Camera-type eye (tissue), 1 donor: ENCODE measurements around a stretch of chr10.

DNA sequence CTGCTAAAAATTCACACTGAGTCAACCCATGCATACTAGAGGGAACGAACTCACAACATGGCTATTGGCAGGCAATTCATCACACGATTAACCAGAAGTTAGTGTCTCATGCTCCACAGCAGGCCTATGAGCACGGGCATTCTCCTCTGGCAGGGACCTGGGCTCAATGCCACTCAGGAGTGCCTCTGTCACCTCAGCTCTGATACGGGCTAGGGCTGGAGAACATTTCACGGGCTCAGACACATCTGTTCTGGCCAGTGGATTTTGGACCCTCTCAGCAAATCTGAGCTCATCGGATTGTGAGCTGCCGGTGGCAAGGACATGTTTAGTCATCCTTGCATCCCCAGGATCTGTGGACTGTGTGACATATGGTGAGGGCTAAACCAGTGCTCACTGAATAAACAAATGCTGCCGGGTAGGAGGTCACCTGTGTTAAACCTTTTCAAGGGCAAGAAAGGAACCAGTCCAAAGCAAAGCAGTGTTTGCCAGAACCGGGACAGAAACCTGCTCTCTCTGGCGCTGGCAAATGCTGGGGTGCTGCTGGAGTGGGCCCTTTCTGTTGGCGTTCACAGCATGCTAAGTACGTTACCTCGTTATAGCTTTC, 40.1 kb downstream of the POLR3A start:
- RAMPAGE, long total RNA = no peak

DNA sequence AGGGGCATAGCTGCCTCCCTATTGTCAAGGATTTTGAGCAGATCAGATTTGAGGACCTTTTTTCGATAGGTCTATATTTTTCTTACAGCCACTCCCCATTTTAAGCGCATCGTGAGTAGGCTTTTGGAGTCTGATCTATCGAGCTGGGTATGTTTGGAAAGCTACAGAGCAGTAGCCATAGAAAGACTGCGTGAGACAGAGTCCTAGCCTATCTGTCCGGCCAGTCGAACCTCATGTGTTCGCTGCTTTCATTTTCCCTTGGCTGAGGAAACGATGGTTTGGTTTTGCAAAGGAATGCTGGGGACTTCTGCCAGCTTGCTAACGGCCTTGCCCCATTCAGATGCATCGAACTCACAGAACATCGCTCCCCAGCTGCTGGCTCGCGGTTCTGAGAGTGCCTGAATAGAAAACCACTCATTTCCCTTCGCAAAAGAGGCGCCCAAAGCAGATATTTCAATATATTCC, 214.9 kb downstream of the RPS24 start:
- RAMPAGE, long total RNA = no peak

DNA sequence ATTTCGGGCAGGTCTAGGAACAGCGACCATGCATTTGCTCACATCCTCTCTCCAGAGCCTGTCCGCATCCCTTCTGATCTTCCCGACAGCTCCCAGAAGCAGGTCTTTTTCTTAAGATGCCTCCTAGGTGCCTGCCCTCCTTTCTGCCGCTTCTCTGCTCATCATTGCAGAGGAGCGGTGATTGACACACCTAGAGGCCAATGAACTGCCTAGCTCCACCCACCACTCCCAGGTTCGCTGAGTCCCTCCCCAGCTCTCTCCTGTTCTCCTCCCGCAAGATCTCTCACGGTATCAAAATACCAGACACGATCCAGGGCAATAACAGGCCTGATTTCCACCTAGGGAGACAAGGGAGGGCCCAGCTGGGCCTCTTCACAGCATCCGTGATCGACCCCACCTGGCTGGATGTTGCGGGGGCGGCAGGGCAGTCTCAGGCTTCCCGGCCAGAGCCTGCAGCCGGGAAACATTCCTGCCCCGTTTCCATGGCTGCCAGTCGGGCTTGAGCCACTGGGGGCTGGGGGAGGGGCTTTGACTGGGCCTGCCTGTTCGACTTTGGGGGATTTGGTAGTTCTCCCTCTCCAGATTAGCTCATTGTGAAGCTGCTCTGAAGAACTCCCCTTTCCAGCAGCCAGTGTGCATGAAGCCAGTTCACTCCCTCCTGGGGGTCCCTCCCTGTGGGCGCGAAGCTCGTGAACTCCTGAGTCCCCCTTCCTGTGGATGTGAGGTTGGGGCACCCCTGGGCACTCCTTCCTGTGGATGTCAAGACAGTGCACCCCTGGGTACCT, 373.5 kb downstream of the RPS24 start:
- RAMPAGE, long total RNA = no peak

GRCh38 chr10:78515066-78515526, 481.4 kb downstream of the RPS24 start:
- RAMPAGE, long total RNA = no peak

GRCh38 chr10:78656691-78657392, 411.9 kb upstream of the ZMIZ1 start:
- RAMPAGE, long total RNA = no peak

- RAMPAGE, long total RNA = no peak
Observed at GRCh38 chr10:78774632-78774922, 294.2 kb upstream of the ZMIZ1 start.

GRCh38 chr10:78963746-78964156, 105.0 kb upstream of the ZMIZ1 start:
- RAMPAGE, long total RNA = no peak

DNA sequence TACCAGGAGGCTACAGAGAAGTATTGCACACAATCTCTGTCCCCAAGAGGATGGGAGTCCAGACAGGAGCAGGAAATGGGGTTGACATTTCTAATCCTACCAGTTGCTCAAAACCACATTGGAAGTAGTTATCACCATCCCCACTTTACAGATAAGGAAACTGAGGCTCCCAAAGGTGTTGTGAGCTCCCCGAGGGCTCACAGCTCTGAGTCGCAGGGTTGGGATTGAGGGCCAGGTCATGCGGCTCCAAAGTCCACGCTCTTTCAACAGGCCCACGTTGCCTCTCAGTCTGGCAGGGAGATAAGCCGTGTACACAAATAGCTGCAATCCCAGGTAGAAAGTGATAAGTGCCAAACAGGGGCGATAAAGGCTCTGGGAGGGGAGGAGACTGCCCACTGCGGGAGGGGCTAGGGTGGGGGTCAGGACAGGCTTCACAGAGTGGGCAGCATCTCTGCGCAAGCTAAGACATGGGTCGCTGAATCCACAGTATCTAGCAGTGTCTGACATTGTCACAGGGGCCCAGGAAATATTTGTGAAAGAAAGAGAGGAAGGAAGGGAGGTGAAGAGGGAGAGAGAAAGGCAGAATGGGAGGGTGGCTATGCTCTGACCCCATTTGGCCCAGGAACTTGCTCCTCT, 9.5 kb upstream of the ZMIZ1 start:
- RAMPAGE, long total RNA = no peak

GRCh38 chr10:79076843-79077383, 8.1 kb downstream of the ZMIZ1 start:
- RAMPAGE, long total RNA = no peak

GRCh38 chr10:79098706-79099332, 30.1 kb downstream of the ZMIZ1 start:
- RAMPAGE, long total RNA = no peak

GRCh38 chr10:79099982-79100667, 31.4 kb downstream of the ZMIZ1 start:
- RAMPAGE, long total RNA = no peak

GRCh38 chr10:79149274-79149539, 80.4 kb downstream of the ZMIZ1 start:
- RAMPAGE, long total RNA = no peak

DNA sequence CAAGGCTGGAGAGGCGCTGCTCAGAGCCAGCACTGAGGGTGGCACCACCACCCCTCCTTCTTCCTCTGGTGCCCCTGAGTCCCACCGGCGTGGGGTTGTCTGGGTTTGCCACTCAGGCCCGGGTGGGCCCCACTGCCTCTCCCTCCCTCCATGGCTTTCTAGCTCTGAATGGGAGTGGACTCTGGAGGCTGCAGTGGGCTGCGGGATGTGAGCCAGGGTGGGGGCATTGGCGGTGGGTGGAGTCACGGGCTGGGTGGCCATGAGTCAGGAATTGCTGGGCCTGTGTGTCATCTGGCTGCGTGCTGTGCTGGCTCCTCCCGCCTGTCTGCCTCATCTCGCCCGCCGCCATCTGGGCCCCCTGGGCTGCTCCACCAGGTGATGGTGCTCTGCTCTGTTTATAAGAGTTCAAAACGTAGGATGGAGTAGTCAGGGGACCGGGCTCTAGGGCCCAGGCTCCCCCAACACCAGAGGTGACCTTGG, 82.9 kb downstream of the ZMIZ1 start:
- RAMPAGE, long total RNA = no peak

GRCh38 chr10:79152396-79152813, 83.6 kb downstream of the ZMIZ1 start:
- RAMPAGE, long total RNA = no peak

- RAMPAGE, long total RNA = no peak
Observed at GRCh38 chr10:79192041-79192640, 123.4 kb downstream of the ZMIZ1 start.

- RAMPAGE, long total RNA = no peak
Observed at GRCh38 chr10:79196930-79197872, 128.4 kb downstream of the ZMIZ1 start.

- RAMPAGE, long total RNA = no peak
Observed at GRCh38 chr10:79210245-79210838, 136.9 kb upstream of the PPIF start.

GRCh38 chr10:79226058-79227023, 120.9 kb upstream of the PPIF start:
- RAMPAGE, long total RNA = no peak

GRCh38 chr10:79238982-79239774, 108.1 kb upstream of the PPIF start:
- RAMPAGE, long total RNA = no peak

GRCh38 chr10:79248817-79249336, 98.4 kb upstream of the PPIF start:
- RAMPAGE, long total RNA = no peak